Melanocyte of skin (primary cell): Measurements from ENCODE around the gene DZIP1.

DNA sequence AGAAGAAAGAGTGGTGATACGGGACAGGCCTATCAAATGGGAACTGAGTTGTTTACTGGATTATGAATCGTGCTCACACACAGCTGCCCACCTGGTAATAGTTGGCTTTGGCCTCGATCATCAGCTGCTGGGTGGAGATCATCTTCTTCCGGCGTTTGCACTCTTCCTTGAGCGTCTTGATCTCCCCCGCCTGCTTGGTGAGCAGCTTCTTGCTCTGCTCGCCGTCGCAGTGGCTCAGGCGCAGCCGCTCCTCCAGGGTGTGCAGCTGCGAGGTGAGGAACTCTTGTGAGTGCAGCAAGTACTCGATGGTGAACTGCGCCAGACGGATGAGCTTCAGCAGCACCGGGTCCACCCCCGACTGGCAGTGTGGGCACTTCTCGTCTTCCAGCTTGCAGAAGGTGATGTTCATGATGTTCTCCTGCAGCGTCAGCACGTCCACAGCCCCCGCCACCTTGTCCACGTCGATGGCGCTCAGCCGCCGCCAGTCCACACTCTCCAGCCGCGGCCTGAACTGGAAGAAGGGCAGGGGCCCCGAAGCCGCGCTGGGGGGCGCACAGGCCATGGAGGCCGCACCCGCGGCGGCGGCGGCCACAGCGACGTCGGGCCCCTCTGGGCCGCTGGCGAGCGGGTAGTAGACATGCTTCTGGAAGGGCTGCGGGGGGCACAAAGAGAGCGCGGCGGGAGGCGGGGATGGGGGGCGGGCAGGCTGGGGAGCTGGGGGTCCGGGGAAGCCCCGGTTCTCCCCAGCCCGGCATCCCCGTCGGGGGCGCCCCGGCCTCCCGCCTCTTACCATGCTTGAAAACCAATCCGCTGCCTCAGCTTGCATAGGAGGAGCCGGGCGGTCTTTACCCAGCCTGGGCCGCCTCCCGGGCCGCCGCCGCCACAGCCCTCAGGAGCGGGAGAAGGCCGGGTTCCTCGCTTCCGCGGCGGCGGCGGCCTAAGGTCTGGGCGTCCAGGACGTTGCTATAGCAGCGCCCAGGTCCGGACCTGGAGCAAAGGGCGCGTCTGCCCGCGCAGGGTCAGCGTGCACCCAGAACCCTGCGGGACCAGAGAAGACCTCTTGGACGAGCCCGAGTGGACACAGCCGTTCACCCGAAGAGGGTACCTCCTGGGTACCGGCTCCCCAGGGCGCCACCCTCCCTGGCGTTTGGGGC lies 2.9 kb downstream of the DZIP1 start:
- CAGE, long polyA plus RNA, 2 experiments = no peak in any of the 2 experiments

- CAGE, long polyA plus RNA, 2 experiments = no peak in any of the 2 experiments
These were observed at the start of gene DZIP1 for GRCh38 chr13:95644292-95645025. Gene DZIP1 (minus strand): TSS chr13:95644706.

DNA sequence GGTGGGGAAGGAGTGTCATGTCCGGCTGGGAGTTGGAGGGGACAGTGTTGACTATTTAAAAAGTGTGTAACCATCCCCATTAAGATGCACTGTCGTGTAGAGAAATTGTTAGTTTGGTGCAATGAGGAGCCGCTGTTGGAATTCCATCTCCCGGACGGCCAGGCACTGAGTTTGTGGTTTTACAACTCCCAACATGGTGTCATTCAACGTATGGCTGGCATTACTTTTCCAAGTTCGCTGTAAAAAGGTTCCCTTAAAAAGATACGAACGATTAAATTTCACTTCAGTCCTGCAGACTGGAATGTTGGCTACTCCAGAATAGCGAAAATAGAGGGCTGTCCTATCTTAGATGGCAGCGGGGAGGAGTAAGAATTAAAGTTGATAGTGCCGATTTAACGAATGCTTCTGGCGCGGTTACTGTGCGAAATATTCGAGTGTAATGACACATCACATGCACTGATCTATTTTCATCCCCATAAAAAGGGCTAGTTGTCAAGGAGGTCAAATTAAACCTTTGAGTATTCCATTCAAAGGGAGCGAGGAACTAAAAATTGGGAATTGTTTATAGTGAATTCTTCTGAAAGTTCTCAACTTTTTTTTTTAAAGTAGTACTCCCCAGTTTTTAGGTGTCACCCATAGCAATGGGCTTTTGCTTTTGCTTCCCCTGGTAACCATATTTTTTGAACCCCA lies 982 bp downstream of the DNAJC3 start:
- CAGE, long polyA plus RNA, 2 experiments = no peak in any of the 2 experiments

- CAGE, long polyA plus RNA, 2 experiments = no peak in any of the 2 experiments
These were observed 70.2 kb downstream of the DNAJC3 start for GRCh38 chr13:95746847-95747810.

DNA sequence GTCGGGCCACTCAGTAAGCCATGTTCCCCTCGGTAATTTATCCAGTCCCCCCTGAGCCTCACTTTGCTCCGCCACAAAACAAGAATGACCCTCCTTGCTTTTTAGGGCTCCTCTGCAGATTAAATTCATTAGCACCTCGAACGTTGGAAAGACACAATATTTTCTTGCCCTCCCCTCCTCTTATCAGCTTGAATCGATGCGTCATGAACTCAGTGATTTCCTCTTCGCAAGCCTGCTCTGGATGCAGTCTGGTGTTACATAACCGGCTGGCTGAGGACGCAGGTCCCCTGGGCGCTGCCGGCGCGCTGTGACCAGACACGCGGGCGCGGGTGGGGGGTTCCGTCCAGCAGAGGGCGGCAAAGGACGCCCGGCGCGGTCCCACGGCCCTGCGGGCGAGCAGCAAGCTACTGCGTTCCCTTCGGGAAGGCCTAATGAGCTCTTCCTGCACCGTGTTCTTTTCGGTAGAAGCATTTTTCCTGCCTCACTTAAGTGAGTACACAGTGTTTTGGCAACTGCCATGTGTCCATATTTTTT lies 112.3 kb upstream of the MBNL2 start:
- CAGE, long polyA plus RNA, 2 experiments = no peak in any of the 2 experiments

- CAGE, long polyA plus RNA, 2 experiments = no peak in any of the 2 experiments
These were observed 107.2 kb upstream of the MBNL2 start for GRCh38 chr13:97114815-97115419.

DNA sequence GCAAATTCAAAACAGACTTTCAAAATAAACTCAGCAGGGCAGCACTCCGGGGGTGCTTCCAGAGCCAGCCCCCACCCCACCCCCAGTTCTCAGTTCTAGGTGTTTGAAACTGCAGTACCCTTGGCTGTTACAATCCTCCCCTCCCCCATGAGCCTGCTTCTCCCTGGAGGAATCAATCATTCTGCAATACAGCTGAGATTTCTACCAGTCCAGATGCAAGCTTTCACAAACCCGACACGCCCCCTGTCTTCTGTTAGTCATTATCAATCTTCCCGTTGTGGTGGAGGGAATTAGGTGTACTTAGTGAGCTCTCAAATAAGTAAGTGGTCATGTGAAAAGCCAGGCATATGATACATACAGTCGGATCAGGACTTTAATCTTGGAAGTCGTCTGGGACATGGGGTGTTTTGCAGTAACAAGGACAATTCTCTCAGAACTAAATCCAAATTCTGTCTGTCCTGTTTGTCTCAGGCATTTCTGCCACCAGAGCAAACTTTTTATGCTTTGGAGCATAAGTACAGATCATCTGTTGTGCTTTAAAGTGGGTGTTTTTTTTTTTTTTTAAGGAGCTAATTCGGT lies 96.7 kb upstream of the MBNL2 start:
- CAGE, long polyA plus RNA, 2 experiments = no peak in any of the 2 experiments

- CAGE, long polyA plus RNA, 2 experiments = no peak in any of the 2 experiments
These were observed 14.2 kb downstream of the MBNL2 start for GRCh38 chr13:97236190-97236818.

DNA sequence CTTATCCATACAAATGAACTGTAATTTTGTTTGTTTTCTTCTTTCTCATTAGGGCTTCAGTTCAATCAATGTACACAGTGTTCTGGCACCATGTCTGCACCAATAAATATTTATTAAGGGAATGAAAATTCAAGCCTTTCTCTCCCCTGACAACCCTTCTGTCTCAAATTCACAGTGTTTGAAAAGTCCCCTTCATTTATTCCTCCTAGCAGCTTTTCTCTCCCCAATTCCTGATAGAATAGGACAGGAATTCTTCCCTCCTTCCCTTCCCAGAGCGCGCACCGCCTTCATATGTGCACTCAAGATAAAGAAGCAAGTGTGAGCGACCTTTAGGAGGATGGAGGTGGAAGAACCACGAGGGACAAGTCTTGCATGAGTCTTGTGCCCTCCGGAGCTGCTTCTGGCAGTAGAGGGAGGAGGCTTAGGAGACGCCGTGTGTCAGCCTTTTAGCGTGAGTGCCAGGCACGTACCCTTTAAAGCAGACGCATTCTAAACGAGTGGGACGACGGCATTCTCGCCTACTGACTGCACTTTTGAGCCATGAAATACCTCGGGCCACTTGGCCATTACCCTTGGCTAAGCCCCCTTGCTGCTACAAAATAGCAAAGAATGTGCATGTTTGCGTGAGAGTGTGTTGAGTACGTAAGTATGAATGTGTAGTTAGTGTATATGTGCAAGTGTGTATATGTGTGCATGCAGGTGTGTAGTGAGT lies 95.4 kb upstream of the RAP2A start:
- CAGE, long polyA plus RNA, 2 experiments = no peak in any of the 2 experiments

- CAGE, long polyA plus RNA, 2 experiments = no peak in any of the 2 experiments
These were observed 94.6 kb upstream of the RAP2A start for GRCh38 chr13:97339086-97340023.

DNA sequence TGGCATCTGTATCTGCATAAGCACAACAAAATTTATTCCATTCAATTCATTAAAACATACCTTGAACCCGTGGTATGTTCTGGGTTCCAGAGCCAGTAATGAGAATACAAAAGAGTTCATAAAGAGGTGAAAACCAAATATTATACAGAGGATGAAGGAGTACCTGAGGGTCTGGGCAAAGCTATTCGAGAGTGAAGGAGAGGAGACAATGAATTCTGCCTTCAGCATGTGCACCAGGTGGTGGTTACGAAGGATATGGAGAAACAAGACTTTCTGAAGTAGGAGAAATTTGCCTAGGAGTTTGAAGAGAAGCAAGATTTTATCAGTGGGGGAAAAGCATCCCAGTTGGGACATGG lies 73.0 kb upstream of the RAP2A start:
- CAGE, long polyA plus RNA, 2 experiments = no peak in any of the 2 experiments

- CAGE, long polyA plus RNA, 2 experiments = no peak in any of the 2 experiments
These were observed 62.6 kb upstream of the RAP2A start for GRCh38 chr13:97371116-97371938.

DNA sequence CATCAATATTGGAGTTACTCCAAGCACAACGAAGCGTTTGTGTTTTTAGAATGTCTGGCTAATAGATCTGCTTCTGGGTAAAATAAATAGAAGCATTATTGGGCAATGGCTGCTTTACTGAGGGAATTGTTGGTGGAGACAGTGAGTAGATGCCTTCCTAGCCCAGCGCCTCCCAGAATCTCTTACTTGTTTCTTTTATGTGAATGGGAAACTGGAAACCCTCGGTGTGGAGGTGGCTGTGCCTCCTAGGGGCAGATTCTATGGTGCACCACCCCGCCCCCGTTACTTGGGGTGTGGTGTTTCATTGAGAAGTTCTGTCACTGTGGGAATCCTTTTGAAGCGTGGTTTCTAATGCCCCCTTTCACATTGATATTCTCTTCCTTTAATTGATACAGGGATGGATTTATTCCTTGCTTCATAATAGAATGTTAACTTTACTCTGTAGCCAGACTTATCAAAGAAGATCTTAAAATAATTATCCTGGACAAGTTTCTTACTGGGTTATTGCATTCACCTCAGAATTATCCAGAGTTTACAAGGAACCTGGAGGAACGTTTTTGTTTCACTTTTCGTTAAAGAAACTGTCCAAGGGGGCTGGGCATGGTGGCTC lies 2.2 kb downstream of the FARP1 start:
- CAGE, long polyA plus RNA, 2 experiments = no peak in any of the 2 experiments

DNA sequence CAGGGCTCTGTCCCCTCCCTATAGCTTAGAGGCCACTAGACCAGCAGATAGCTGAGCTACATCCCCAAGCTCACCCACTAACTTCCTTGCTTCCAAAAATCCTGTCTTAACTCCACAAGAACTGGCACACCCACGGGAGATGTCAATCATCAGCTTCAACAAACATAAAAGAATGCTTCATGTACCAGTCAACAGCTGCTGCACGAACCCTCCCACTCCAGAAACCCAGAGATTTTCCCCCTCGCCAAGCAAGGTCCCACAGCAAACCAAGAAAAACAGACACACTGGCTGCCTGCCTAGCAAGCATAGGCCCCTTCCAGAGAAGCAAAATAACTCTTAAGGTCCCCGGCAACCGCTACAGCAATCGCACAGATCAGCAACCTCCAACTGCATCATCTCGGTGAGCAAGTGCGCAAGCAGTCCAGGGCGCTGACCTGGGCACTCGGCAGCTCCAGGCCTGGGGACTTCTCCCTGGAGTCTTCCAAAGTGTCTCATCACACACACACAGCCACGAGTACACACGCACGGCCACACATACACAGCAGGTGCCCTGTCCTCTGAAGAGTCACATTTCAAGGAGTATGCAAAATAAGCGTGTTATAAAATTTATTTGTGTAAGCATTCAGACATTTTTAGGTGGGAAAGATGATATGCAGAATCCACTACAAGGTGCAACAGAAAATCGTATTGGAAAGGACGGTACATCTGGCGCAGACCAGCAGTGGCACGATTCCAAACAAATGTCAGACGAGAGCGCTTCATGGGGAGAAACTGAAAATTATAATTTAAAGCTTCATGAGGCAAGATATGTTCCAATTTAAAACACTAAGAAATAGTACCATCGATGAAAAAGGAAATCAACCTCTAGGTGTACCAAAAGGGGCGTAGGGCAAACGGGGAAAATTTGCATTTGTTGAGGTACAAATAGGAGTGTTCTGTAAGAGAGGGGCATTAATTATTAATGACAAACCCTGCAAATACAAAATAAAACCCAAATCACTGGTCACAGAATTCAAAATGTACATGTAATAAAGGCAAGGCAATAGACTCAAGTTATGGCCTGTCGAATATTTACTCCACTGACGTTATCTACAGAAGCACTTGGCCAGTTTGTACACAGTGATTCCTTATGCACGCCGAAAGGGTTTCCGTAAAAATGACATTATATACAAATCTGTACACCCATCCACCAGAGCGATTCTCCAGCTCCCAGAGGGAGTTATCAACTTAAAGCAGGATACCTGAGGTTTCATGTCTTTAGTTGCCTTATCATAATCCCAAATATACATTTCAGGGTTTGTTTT lies 124.9 kb downstream of the STK24 start:
- CAGE, long polyA plus RNA, 2 experiments = no peak in any of the 2 experiments

DNA sequence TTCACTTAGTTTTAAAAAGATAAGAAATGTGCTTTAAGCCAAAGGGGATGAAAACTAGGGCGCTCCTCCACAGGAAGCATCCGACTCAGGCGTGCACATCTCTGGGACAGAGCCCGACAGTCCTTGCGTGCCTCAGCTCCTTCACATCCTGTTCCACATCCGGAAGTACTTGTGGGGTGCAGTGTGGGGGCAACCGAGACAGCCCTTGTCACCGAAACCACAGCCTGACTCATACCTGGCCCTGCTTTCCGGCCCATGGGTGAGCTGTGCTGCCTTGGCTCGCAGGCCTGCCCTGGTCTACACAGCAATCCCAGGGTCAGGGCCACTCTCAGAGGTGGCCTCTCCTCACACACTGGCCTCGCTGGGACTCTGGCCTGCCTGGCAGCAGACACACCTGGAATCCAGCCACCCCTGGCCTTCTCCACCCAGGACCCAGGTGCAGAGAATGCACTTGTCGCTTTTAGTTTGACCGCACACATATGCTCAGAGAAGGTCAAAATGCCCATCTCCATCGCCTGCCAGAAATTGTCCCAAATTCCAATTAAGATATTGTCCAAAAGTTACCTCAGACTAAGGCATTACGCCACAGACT lies 100.3 kb downstream of the STK24 start:
- CAGE, long polyA plus RNA, 2 experiments = no peak in any of the 2 experiments

DNA sequence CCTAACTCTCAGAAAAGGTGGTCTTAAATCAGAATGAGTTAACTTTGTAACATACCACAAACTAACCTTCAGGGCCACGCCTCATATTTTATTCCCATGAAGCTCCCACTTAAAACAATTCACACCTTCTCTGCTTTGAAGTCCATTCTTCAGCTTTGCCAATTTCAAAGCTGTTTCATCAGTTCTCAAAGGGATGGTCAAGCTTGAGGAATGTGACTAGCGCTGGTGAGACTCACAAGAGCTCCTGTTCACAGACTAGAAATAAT lies 68.3 kb downstream of the STK24 start:
- CAGE, long polyA plus RNA, 2 experiments = no peak in any of the 2 experiments

DNA sequence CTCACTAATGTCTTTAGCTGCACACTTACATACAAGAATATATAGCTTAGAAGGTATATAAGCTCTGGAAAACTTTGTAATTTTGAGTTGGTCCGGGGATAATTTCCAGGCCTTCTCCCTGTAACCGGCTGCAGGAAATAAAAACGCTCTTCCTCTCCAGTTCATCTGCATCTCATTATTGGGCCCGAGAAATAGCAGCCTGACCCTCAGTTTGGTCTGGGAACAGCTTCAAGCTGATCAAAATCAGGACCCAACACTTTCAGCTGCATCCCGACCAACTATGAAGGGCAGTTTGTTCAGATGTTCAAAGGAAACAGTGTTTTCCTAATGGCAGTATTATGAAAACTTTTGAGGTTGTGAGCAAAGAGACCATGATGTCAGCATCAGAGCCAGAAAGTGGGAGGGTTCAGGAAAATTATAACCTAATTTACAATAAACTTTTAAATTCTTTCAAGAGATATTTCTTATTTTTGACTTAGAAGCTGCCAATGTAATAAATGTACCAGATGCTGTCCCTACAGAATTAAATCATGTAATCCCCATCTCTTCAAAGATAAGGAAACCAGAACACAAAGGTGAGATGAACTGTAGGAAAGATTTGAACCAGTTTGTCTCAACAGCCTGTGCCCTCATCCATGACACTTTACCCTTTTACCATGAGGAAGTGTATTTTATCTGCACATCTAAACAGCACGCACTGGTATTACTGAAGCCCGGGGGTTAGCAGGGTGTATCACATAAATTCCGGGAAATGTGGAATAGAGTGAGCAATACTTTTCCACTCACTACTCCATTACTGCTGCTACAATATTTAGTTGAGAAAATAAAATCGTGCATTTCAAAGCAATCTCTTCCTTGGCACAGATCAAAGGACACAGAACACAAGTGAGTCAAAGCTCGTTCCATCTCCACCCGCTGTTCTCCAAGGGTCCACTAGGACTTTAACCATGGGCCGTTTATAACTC lies 35.5 kb downstream of the STK24 start:
- CAGE, long polyA plus RNA, 2 experiments = no peak in any of the 2 experiments

GRCh38 chr13:98575875-98576949 lies 695 bp downstream of the STK24 start:
- CAGE, long polyA plus RNA, 2 experiments = no peak in any of the 2 experiments

DNA sequence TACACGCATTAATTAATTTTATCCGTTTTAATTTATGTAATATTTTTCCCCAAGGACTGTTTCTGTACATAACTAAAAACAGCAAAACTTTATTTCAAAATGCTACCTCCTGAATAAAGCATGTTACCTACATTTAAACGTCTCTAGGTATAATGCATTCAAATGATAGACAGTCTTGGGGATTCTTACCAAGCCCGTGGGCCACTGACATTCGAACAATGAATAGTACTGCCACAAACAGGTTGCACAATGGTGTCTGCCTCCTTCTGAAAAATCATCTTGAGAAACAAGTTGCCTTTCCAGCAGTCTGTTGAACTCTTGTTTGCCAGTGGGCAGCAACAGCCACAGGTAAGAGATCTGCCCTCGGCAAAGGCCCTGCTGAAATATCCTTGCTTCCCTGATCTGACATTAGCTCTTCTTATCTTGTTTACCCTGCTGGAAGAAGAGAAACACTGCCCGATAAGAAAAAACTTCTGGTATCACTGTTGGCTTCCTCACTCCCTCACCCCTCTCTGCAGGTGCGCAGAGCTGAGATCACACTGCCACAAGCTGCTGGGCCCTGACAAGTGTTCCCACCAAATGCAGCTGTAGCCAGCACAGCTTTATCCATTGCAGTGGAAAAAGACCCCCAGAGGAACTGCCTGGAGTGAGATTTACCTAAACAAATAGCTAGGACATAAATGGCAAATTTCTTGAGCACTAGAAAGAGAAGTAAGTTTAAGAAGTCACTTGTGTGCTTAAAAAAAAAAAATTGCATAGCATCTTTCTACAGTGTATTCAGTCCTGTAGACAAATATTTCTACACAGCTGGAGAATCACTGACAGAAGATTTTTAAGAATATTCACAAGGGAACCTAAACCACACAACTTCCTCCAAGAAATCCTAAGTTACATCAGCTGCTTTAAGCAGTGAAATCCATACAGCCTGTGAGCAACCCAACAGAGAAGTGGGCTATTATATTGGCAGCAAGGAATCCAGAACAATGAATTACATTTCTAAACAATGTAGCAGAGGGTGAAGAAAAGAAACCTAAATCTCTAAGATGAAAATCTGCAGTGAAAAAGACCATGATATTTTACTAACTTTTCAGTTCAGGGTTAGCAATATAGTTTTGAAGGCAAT lies 1.8 kb downstream of the DOCK9 start:
- CAGE, long polyA plus RNA, 2 experiments = no peak in any of the 2 experiments

GRCh38 chr13:99214802-99215345 lies 14.2 kb downstream of the UBAC2 start:
- CAGE, long polyA plus RNA, 2 experiments = no peak in any of the 2 experiments